ENCODE measurements around the gene ZNF853.

- PRO-cap, 2 experiments, result no peak in any of the 2 experiments
- RAMPAGE, long total RNA, 4 experiments, result no peak in any of the 4 experiments
Measured at GRCh38 chr7:5419550-5419934, 4.1 kb downstream of the TNRC18 start.

DNA sequence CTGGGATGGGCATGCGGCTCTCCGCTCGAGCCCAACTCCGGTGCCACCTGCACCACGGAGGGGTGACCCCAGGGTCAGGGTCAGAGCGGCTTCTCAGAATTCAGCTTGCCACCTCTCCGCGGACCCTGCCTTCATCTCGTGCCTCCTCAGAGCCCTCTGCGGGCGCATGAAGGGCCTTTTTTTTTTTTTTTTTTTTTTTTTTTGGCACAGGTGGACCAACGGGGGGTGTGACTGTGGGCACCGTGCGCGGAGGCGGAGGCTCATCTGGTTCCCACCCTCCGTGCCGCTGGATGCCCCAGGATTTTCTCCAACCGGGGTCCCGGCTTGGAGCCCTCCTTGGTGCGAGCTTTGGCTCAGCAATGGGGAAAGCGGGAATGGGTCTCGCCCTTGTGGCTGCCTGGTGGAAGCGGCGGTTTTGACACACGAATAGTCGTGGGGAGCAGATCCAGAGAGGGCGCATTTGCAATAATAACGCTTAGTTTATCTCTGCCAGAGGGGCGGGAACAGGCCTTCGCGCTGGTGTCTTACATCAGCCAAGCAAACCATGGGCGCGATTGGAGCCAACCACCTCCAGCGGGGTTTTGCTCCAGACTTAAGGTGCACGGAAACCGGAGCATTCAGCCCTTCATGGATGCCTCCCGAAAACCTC is 5.0 kb upstream of the TNRC18 start:
- PRO-cap, 2 experiments, result no peak in any of the 2 experiments
- RAMPAGE, long total RNA, 4 experiments, result no peak in any of the 4 experiments

DNA sequence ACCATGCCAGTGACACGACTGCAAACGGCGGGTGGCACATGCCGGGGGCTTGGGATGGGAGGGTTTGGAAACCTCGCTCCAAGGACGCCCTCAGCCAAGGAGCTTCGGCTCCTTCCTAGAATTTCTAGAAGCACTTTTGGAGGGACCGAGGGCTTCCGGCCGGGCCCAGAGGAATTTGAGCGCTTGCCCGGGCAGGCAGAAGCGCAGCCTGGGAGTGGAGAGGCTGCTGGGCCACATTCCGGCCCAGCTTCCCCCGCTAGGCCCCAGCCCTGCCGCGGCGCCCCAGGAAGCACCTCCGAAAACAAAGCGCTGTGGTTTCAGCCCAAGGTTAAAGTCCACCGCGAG is 5.5 kb upstream of the TNRC18 start:
- PRO-cap, 2 experiments, result no peak in any of the 2 experiments
- RAMPAGE, long total RNA, 4 experiments, result no peak in any of the 4 experiments

DNA sequence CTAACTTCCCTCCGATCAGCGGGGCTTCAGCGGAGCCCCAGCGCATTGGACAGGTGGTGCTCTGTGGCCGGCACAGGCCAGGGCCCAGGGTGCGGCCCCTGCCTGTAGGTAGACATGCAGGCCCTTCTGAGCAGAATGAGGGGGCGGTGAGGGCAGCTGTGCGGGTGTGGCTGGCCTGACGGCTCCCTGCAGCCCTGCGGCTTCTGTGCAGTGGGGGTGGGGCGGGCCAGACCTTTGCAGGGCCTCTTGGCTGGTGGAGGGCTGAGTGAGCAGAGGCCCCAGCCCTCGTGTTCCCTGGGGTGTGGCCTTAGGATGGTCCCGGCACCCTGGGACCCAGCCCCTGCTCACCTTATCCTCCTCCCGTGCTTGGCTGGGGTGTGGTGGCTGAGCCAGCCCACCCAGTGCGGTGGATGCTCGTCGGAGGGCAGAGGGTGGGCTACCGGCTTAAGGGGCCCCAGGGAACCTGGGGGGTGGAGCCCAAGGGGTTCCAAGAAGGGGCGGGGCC is 6.2 kb downstream of the FSCN1 start:
- PRO-cap, 2 experiments, result no peak in any of the 2 experiments
- RAMPAGE, long total RNA, 4 experiments, result no peak in any of the 4 experiments

DNA sequence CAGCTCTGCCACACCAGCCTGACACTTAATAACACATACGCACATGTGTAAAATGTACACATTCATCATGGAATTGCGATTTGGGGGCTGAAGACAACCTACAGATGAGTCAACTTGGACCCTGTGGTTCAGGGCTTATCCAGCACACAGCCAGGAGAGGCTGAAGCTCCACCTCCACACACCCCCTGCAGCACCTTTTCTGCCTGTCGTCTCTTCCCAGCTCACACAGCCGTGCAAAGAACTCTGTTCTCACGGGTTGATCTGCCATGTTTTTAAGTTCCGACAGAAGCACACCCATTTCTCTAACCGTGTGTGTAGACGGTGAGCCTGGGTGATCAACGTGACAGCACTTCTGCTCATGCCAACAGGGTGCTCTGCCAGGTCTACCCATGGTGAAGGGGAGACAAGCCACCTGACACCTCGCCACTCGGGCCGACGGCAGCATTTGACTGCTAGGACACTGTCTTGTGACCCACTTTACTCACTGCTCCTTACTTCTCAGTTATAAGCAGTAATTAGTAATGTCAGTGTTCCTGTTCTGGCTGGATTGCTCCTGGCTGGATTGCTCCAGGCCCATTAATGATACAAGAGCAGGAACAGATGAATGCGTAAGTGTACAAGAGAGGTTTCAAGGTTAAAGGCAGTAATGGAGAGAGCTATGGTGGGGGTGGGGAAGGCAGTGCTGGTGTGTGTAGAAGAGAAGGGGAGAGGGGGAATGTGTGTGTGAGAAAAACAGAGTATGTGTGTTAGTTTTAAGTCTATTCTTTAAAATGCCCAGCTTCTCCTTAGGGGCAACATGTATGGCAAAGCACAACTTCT is 90.4 kb downstream of the RNF216 start:
- PRO-cap, 2 experiments, result no peak in any of the 2 experiments
- RAMPAGE, long total RNA, 4 experiments, result no peak in any of the 4 experiments

DNA sequence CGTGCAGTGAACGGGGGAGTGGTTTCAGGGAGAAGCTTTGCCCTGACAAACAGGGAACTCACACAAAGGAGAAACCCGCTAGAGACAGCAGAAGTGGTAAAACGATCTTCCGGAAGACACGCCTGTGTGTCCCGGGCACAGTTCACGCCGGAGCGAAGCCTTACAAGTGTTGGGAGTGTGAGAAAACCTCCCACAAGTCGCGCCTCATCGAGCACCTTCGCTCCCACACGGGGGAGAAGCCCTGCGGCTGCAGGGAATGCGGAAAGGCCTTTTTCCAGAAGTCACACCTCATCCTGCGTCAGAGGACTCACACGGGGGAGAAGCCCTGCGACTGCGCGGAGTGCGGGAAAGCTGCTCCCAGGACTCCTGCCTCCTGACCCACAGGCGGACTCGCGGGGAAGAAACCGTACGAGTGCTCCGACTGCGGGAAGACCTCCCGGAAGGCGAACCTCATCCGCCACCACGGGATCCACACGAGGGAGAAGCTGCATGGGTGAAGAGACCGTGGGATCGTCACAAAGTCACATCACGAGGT is 33.3 kb upstream of the OCM start:
- PRO-cap, 2 experiments, result no peak in any of the 2 experiments
- RAMPAGE, long total RNA, 4 experiments, result no peak in any of the 4 experiments

DNA sequence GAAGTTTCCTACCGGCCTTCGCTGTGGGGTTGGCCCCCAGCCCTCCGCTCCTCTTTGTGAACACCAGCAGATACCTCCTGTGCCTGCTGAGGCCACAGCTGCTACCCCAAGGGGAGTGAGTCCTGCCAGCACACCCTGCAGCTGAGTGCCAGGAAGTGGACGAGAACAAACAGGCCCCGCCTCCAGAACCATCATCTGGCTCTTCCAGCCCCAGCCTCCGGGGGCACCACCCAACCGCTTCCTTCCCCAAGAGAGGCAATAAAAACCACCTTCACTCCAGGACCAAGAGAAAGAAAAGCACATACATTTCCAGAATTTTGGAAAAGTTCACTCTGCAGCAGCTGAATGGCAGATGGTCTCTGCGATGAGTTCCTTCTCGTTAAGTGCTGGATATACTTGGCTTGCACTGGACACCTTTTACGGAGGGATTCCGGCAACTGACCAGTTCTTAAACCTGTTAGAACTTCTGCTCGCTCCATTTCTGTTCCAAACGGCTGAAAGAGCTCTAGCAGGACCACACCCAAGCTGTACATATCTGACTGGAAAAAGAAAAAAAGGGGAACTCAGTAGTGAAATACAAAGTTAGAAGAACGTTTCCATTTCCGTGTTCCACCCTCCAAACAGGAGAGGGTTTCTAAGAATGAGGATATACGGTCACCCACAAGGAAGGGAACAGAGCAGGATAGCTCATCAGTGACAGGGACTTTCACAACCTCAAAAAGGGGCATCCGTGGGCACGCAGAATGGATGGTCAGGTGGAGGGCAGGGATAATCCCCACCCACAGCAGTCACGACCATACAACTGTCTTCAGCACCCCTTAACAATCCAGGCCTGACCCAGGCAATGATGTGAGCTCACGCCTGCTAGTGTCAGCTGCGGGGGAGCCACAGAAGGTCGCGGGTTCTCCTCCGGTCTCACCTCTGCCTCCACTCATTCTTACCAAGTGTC is 4.5 kb upstream of the ANKRD61 start:
- PRO-cap, 2 experiments, result peak in 2 of 2 experiments; most common plus-strand start position 274 of the sequence (in 2); most common minus-strand start position 100 of the sequence (in 1)
- RAMPAGE, long total RNA, 4 experiments, result start-site peak on the minus strand in 1 of 4 experiments, centred at positions 144 to 531 of the sequence, 5 to 22 reads per replicate

GRCh38 chr7:6385127-6385800 is 10.9 kb downstream of the RAC1 start:
- PRO-cap, 2 experiments, result peak in 1 of 2 experiments; most common plus-strand start chr7:6385674 (in 1); most common minus-strand start chr7:6385504 (in 1)
- RAMPAGE, long total RNA, 4 experiments, result no peak in any of the 4 experiments

DNA sequence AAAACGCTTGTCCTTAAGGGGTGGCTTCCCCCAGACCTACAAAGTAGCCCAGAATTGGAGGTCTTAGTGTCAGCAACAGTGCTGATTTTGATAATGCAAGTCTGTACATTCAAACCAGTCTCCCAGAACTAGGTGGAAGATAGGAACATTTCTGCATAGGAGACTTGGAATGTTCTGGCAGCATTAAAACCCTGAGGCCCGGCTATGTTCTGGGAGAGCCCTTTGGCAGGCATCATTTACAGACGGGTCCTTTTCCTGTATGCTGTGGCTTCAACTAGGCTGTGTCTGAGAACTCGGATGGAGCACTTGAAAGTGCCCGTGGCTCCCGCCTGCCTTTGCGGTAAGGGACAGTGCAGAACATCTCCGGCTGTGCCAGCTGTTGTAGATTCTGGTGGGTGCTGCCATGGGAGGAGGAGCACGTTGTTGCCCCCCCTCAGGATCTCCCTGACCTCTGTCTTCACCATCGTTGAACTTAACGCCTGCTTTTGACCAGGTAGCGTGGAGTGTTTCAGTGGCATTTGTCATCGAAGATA is 23.7 kb downstream of the RAC1 start:
- PRO-cap, 2 experiments, result no peak in any of the 2 experiments
- RAMPAGE, long total RNA, 4 experiments, result no peak in any of the 4 experiments

DNA sequence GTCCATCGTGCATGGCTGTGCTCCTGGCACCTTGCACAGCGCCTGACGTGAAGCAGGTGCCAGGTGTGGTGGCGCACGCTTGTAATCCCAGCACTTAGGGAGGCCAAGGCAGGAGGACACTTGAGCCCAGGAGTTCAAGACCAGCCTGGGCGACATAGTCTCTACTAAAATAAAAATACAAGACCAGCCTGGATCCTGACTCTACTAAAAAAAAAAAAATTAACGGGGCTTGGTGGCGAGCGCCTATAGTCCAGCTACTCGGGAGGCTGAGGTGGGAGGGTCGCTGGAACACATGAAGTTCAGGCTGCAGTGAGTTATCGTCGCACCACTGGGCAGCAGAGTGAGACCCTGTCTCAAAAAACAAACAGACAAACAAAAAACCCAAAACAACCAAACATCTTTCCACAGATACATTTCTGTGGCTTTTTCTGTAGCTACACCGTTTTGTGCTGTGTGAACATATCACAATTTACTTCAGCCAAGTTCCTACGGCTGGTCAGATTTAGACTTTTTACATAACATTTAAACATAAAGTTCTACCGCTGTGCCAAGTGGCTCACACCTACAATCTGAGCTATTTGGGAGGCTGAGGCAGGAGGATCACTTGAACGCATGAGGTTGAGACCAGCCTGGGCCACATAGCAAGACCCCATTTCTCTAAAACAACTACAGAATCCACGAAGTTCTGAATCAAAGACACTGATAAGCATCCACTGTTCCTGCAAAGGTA is 30.5 kb downstream of the DAGLB start:
- PRO-cap, 2 experiments, result no peak in any of the 2 experiments
- RAMPAGE, long total RNA, 4 experiments, result no peak in any of the 4 experiments

GRCh38 chr7:6461751-6463102 is 14.5 kb upstream of the DAGLB start:
- PRO-cap, 2 experiments, result no peak in any of the 2 experiments
- RAMPAGE, long total RNA, 4 experiments, result no peak in any of the 4 experiments

GRCh38 chr7:6505869-6506406 is 22.0 kb upstream of the KDELR2 start:
- PRO-cap, 2 experiments, result no peak in any of the 2 experiments
- RAMPAGE, long total RNA, 4 experiments, result no peak in any of the 4 experiments

GRCh38 chr7:6614921-6615820 is at the start of gene ZNF853:
TSS of gene ZNF853 (plus strand) at chr7:6615610.
- PRO-cap, 2 experiments, result peak in 1 of 2 experiments; most common plus-strand start chr7:6615625 (in 1)
- RAMPAGE, long total RNA, 4 experiments, result no peak in any of the 4 experiments

GRCh38 chr7:6702802-6703502 is 3.8 kb downstream of the ZNF12 start:
- PRO-cap, 2 experiments, result no peak in any of the 2 experiments
- RAMPAGE, long total RNA, 4 experiments, result start-site peak on the minus strand in 1 of 4 experiments, at chr7:6703022-6703261 at its widest, 6 to 10 reads per replicate

DNA sequence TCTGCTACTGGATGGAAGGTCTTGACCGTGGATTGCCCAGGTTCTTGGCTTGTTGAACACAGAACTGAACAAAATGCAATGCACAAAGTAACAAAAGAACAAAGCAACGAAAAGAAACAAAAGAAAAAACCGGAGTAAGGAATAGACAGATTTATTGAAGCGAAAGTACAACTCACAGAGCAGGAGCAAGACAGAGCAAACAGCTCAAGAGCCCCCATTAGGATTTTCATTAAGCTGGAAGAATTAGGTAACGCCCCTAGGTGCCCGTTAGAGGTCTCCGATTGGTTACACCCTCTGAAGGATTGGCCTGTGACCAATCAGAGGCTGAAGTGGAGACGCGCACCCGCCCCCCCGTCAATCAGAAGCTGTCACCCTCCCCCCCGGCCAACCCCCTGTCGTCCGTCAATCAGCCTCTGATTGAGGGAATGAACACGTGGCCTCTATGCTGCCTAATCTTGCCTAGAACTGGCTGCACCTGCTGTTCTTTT is 1.0 kb upstream of the CCZ1B start:
- PRO-cap, 2 experiments, result no peak in any of the 2 experiments
- RAMPAGE, long total RNA, 4 experiments, result no peak in any of the 4 experiments

- PRO-cap, 2 experiments, result no peak in any of the 2 experiments
- RAMPAGE, long total RNA, 4 experiments, result start-site peak on the plus strand in 1 of 4 experiments, at chr7:7185038-7185116 at its widest, 5 reads per replicate
Measured at GRCh38 chr7:7184638-7185363, 2.5 kb downstream of the C1GALT1 start.

- PRO-cap, 2 experiments, result no peak in any of the 2 experiments
- RAMPAGE, long total RNA, 4 experiments, result no peak in any of the 4 experiments
Measured at GRCh38 chr7:7254670-7255473, 72.5 kb downstream of the C1GALT1 start.

GRCh38 chr7:7310821-7311119 is 128.4 kb downstream of the C1GALT1 start:
- PRO-cap, 2 experiments, result no peak in any of the 2 experiments
- RAMPAGE, long total RNA, 4 experiments, result no peak in any of the 4 experiments

DNA sequence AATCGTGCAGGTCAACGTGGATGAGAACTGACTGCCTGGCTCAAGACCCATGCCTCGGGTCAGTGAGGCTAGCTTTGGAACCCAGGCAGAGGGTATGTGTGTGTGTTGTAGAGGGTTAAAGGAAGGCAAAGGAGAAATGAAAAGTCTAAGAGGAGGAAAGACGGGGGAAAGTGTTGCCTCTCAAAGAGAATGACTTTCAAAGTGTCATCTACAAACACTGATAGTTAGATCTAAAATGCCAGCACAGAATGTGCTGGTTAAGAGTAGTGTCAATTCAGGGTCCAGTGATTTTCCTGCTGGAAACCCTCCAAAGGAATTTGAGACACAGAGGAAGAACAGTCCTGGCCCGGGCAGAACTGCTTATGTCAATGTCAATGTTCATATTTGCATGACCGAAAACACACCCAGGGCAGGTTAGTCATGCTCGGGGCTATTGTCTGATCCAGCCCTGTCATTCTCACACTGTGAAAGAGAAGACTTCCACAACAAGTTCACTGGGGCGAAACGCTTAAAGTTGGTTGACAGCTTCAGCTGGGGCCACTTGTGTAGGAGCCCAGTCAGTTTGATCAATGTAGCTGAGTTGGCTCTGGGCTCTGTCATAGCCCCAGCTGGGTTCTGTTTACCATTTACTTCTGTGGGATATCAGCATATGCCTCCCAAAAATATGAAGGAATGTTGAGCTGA is 139.3 kb downstream of the C1GALT1 start:
- PRO-cap, 2 experiments, result no peak in any of the 2 experiments
- RAMPAGE, long total RNA, 4 experiments, result no peak in any of the 4 experiments

DNA sequence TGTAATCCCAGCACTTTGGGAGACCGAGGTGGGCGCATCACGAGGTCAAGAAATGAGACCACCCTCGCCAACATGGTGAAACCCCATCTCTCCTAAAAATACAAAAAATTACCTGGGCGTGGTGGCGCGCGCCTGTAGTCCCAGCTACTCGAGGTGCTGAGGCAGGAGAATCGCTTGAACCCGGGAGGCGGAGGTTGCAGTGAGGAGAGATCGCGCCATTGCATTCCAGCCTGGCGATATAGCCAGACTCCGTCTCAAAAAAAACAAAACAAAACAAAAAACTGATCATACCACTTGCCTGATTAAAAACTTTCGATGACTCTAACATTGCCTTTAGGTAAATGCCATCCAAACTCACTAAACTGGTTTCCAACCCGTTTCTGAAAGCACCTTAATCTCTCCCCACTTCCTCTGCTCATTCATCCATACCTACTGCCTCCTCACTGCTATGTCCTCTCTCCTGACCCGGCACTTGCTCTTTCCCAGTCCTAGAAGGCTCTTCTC is 830 bp upstream of the MIOS start:
- PRO-cap, 2 experiments, result no peak in any of the 2 experiments
- RAMPAGE, long total RNA, 4 experiments, result no peak in any of the 4 experiments